Measurements from ENCODE around the gene HAS3.

- RRBS: no CpG with 5 or more reads among the region's 17 CpGs
Measured at GRCh38 chr16:68386356-68387167, 61.7 kb downstream of the SMPD3 start.

DNA sequence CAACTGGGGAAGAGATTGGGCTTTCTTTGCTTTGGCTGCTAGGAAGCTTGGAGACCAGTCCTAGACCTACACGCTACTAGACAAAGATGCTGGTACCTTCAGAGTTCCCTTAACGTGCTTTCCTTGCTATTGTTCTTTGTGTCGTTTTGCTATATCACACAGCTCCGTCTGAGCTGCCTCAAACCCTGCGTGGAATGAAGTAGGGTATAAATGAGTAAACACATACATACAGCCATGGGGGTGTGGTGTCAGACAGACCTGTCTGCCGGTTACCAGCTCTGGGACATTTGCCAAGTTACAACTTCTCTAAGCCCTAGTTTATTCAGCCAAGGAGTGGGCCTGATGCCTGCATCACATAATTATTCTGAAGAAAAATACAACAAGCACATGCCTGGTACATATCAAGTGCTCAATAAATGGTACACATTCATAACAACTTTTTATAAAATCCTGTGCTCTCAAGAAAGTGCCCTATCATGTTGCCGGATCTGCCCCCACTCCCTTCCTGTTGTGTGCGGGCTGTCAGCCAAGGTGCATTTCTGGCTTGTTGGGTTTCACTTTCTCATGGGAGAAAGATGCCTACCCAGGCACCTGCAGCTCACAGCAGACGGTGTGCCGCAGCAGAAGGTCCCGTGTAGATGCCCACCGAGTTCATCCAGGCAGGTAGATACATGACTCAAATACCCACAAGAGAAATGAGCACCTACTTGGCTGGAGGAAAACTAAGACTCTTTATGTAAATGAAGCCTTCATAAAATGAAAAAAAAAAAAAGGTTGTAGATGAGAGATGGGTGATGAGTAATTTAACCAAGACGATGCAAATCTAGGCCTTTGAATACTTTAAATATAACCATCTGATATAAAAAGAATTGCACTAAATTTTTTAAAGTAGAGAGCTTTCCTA is 30.4 kb downstream of the SMPD3 start:
- RRBS: no CpG with 5 or more reads among the region's 13 CpGs

GRCh38 chr16:68434474-68435135 is 13.7 kb downstream of the SMPD3 start:
- RRBS: no CpG with 5 or more reads among the region's 6 CpGs

DNA sequence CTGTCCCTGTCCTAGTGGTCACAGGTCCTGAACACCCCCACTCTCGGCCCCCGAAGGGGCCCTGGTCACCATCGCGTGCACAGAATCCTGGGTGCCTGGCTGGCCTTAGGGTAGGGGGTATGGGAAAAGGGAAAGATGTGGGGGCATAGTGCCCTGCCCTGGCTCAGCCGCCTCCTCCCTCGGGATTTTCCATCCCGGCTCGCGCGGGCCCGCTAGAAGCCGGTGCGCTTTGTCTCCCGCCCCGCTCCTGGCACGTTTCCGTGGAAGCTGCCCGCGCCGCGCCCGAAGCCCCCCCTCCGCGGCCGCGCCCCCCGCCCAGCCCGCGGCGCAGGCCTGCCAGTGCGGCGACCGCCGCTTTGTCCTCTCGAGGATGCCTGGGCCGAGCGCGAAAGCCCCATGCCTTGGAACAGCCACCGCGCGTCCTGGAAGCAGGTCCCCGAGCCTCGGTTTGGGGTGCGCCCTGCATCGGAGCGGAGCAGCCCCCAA is 1.5 kb downstream of the SMPD3 start:
- RRBS: no CpG with 5 or more reads among the region's 46 CpGs

- RRBS: no CpG with 5 or more reads among the region's 7 CpGs
Measured at GRCh38 chr16:68486496-68487398, 38.4 kb upstream of the SMPD3 start.

DNA sequence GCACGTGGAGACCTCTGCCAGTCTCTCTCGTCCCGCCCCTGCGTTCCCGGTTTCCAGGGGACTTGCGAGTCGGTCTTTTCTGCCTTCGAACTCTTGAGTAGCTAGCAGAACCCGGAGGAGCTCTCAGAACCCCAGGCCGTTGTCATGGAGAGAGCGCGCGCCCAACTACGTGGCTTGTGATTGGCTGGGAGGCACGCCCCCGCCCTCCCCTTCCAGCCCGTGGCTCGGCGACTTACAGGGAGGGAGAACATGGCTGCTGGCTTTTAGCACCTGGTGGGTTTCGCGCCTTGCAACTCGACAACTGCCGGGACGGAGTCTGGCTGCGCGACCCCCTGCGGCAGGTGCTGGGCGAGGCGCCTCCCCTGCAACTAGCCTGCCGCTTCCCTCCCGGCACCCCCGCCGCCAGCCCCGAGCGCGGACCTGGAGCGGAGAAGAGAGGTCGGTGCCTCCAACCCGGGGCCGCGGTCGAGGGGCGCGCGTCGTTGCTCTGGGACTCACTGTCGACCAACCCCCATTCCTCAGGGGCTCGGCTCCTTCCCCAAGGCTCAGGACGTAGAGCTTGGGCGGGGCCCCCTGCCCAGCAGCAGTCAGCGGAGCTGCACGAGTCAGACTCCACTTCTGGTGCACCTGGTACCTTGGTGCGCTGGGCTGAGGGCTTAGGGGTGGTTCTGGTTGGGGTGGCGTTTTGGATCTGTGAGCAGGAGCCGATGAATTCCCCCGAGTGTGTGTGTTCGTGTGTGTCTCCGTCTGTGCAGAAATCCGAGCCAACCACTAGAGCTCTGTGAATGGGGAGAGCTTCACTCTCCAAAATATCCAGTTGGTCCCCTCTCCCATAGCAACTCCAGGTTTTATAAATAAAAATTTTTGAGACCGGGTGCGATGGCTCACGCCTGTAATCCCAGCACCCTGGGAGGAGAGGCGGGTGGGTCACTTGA is 8.9 kb upstream of the ZFP90 start:
- RRBS: 2% methylated on average over 24 of the region's 63 CpGs

GRCh38 chr16:68563578-68564316 is 24.7 kb downstream of the ZFP90 start:
- RRBS: no CpG with 5 or more reads among the region's 7 CpGs

- RRBS: no CpG with 5 or more reads among the region's 3 CpGs
Measured at GRCh38 chr16:68636669-68637020, 8.5 kb upstream of the CDH3 start.

GRCh38 chr16:68640861-68641344 is 4.2 kb upstream of the CDH3 start:
- RRBS: no CpG with 5 or more reads among the region's 4 CpGs

DNA sequence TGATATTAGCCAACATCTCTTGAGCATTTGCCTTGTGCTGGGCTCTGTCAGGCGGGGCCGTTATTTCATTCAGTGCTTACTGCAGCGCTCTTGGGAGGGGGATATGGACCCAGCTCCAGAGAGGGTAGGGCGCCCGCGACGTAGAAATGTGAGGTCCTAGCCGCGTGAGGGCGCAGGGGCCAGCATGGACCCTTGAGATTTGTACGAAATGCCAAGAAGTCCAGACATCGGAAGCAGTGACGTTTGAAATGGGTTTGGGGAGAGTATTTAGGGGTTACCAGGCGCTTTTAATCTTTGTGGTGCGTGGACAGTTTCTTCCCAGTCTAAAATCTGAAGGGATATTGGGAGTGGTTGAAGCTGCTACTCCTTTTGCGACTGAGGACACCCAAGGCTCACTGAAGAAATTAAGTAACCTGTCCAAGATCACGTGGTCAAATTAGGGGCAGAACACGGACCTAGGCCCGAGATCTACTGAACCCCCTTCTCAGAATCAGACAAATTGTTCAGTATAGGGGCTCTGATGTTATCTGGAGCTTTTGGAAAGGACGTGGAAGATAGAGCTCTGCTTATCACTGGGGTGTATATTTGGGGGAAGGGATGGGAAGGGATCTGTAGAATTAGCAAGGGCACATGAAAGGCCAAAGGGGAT is 716 bp downstream of the TANGO6 start:
- RRBS: no CpG with 5 or more reads among the region's 20 CpGs

- RRBS: no CpG with 5 or more reads among the region's 7 CpGs
Measured at GRCh38 chr16:69064544-69065382, 40.7 kb upstream of the HAS3 start.

DNA sequence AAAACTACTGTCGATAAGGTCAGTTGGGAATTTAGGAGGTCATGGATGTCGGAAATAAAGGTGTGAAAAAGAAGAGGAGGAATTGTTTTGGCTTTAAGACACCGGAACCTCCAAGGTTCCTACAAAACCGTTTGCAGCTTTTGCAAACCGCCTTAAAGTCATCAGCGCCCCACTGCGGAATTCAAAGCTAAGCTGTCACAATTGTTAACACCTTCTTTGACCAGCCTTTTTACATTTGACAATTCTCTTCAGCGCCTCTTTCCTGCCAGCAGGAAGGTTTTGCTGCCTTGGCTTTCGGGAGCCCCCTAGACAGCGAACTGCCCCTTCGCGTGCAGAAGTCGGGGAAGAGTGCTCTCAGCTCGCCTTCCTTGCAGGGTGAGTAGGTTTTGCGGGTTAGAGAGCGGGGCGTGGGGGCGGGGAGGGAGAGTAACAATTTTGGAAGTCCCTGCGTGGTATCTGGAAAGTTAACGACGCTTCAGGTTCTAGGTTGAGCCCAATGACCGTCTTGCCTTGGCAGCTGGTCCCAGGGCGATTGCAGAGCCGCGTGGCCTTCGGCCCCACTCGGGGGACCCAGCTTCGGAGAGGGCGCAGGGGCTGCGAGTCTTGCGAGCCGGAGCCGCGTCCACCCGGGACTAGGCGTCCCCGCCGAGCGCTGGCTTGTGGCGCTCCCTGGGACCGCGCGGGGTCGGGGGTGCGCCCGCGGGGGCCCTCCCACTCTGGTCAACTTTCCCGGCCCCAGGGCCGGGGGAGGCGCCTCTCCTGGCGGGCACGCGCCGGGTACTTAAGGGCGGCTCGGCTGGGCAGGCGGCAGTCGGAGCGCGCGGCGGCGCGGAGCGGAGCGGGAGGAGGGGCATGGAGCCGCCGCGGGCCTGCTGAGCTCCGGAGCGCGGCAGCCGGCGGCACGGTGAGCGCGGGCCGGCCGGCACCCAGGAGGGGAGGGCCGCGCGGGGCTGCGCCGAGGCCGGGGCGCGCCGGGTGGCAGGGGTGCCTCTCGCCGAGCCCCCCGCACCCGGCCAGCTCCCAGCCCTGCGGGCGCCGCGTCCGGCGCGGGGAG is at the start of gene HAS3:
TSS of gene HAS3 (plus strand) at position 241 of the 1,054 bp plus-strand sequence.
- RRBS: 2% methylated on average over 31 of the region's 99 CpGs

DNA sequence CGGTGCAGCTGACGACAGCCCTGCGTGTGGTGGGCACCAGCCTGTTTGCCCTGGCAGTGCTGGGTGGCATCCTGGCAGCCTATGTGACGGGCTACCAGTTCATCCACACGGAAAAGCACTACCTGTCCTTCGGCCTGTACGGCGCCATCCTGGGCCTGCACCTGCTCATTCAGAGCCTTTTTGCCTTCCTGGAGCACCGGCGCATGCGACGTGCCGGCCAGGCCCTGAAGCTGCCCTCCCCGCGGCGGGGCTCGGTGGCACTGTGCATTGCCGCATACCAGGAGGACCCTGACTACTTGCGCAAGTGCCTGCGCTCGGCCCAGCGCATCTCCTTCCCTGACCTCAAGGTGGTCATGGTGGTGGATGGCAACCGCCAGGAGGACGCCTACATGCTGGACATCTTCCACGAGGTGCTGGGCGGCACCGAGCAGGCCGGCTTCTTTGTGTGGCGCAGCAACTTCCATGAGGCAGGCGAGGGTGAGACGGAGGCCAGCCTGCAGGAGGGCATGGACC is 4.0 kb downstream of the HAS3 start:
- RRBS: no CpG with 5 or more reads among the region's 31 CpGs

DNA sequence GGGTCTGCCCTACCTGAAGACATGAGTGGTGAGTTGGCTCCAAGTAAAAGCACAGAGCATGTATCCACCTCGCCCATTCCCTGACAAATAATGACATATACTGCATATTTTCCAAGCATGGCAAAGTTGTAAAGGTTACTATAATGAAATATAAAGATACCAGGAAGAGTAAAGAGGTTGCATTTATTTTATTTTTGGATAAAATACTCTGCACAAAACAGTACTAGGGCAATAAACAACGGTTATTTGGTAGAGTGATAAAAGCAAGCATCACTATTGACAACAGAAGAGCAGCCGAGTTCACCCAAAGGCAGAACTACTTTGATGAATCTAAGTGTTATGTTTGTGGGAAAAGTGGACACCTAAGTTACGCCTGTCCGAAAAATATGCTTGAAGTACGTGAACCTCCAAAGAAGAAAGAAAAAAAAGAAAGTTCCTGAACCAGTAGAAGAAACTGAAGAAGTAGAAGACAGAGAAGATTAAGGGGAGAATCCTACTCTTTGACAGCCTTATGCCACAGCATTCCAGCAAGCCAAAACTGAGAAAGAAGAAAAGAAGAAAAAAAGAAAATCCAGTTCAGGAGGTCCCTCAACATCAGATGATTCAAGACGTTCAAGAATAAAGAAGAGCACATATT is 46.8 kb upstream of the VPS4A start:
- RRBS: no CpG with 5 or more reads among the region's 7 CpGs

DNA sequence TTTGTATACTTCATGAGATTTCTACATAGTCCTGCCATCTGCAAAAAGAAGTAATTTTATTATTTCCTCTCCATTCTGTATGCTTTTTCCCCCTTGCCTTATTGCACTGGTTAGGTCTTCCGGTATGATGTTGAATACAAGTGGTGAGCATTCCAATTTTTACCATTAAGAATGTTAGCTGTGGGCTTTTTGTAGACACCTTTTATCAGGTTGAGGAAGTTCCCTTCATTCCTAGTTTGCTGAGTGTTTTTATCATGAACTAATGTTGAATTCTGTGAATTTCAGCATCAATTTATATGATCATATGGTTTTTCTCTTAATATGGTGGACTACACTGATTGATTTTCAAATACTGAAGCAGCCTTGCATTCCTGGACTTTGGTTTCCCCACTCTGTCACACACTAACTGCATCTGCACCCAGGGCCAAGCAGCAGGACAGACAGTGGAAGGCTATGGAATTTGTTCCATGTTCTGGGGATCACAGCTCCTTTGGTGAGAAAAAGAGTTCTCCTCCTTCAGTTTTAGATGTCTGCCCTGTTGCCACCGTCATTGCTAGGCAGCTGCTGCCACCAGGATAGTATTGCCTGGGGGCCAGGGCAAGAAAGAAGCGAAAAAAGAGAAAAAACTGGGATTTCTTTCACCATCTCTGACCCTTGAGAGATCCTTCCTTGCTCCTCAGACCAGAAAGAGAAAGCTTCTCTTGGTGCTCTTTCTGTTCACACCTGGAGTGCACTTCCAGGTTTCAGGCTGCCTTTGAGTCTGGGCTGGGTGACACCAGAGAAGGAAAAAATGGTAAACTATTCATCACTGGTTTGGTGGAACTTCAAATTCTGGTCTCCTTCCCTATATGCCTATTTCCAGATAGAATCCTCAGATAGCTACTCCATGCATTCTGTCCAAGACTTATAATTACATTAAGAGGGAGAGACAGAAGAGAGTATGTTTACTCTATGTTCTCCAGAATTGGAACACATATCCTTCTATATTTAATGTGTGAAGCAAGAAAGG is 7.7 kb downstream of the TERF2 start:
- RRBS: no CpG with 5 or more reads among the region's 3 CpGs

- RRBS: 1% methylated on average over 34 of the region's 82 CpGs
Measured at GRCh38 chr16:69566088-69566789, 473 bp downstream of the NFAT5 start.

DNA sequence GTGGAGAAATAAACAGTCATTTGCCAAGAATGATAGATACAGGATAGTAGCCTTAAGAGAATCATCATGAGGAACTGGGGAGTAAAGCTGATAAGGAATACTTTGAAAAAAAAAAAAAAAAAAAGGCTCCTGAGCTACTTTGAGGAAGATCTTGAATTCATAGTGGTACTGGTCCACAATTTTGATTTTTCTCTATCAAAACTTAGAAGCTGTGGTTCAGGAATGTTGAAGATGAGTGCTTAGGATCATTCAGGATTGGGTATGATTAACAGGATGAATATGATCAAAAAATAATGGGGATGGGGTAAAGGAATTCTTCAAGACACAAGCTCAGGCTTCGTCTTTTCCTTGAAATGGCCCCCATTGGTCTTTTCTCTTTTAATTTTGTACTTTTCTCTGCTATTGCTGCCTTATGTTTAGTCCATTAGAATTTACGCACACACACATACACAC is 34.9 kb downstream of the NFAT5 start:
- RRBS: no CpG with 5 or more reads among the region's 2 CpGs

GRCh38 chr16:69626244-69626561 is 60.4 kb downstream of the NFAT5 start:
- RRBS: no CpG with 5 or more reads among the region's 2 CpGs

- RRBS: no CpG with 5 or more reads among the region's 1 CpG
Measured at GRCh38 chr16:69691823-69692326, 34.5 kb downstream of the NQO1 start.

DNA sequence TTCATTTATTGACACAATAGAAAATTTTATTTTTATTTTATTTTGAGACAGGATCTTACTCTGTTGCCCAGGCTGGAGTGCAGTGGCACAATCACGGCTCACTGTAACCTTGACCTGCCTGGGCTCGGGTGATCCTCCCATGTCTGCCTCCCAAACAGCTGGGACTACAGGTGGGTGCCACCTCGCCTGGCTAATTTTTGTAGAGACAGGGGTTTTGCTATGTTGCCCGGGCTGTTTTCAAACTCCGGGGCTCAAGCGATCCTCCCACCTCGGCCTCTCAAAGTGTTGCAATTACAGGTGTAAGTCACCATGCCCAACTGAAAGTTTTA is 2.0 kb downstream of the WWP2 start:
- RRBS: no CpG with 5 or more reads among the region's 7 CpGs

Measured in brain (tissue), 1 donor.